ENCODE measurements around a stretch of chr1.

DNA sequence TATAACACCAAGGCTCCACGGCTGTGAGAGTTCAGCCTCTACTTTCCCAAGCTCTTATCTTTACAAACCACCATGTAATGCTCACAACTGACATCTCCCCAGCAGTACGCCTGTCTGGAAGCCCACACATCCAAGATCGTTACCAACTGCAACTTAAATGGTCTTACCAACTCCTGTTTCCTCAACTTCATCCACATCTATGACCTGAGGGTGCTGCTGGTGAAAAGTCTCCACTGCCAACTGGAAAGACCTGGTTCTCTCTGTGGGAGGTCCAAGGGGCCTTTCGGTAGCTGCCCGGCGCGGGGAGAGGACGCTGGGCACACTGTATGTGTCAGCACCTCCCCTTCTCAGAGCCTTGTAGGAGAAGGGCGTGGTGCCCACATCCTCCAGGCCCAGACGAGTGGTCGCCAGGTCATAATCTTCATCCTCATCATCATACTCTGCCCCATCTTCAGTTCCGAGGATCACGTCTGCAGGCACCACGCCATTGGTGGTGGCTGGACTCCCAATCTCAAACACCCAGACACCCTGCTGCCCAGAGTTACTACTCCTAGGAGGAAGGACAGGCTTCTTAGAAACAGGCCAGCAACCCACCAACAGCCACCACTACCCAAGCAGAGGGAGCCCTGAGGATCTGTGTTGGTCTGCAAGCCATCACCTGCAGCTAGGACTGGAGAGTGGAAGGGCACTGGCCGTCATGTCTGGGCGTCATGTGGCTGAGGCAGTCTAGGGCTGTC lies 23.0 kb downstream of the NID1 start:
- RAMPAGE, long total RNA: no peak
- RRBS, 2 experiments: no CpG with 5 or more reads among the region's 16 CpGs
CAGE:
- cytosol, long polyA minus RNA: no peak
- cytosol, long polyA plus RNA: no peak
- long polyA plus RNA: no peak
- nucleolus, long total RNA: no peak
- nucleus, long polyA plus RNA: no peak
- nucleus, long total RNA: no peak

- RAMPAGE, long total RNA: no peak
- RRBS, 2 experiments: no CpG with 5 or more reads among the region's 9 CpGs
CAGE:
- cytosol, long polyA minus RNA: no peak
- cytosol, long polyA plus RNA: no peak
- long polyA plus RNA: no peak
- nucleolus, long total RNA: no peak
- nucleus, long polyA plus RNA: no peak
- nucleus, long total RNA: no peak
Measured at GRCh38 chr1:236091582-236092165, 26.8 kb upstream of the NID1 start.

- RAMPAGE, long total RNA: no peak
- RRBS, 2 experiments: no CpG with 5 or more reads among the region's 17 CpGs
CAGE:
- cytosol, long polyA minus RNA: no peak
- cytosol, long polyA plus RNA: no peak
- long polyA plus RNA: no peak
- nucleolus, long total RNA: no peak
- nucleus, long polyA plus RNA: no peak
- nucleus, long total RNA: no peak
Measured at GRCh38 chr1:236120546-236121393, 21.6 kb upstream of the GPR137B start.

- RAMPAGE, long total RNA: no peak
- RRBS, 2 experiments: no CpG with 5 or more reads among the region's 5 CpGs
CAGE:
- cytosol, long polyA minus RNA: no peak
- cytosol, long polyA plus RNA: no peak
- long polyA plus RNA: no peak
- nucleolus, long total RNA: no peak
- nucleus, long polyA plus RNA: no peak
- nucleus, long total RNA: no peak
Measured at GRCh38 chr1:236309993-236310442, 28.3 kb upstream of the ERO1B start.

DNA sequence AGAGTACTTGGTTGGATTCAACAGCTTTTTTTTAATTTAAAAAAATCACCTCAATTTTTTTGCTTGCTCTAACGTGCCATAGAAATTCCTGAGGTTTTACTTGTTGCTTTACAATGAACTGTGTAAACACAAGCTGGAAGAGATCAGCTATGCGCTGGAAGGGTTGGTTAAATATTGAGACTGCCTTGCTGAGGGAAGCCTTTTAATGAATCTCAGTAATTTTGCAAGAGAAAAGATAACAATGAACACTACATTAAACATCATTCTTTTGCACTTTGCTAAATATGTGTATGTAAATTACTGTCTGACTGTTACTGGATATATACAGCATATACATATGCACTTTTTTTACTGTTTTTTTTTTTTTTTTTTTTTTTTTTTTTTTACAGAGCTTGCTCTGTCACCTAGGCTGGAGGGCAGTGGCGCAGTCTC lies 6.5 kb upstream of the LGALS8 start:
- RAMPAGE, long total RNA: no peak
- RRBS, 2 experiments: no CpG with 5 or more reads among the region's 3 CpGs
CAGE:
- cytosol, long polyA minus RNA: no peak
- cytosol, long polyA plus RNA: no peak
- long polyA plus RNA: no peak
- nucleolus, long total RNA: no peak
- nucleus, long polyA plus RNA: no peak
- nucleus, long total RNA: no peak

DNA sequence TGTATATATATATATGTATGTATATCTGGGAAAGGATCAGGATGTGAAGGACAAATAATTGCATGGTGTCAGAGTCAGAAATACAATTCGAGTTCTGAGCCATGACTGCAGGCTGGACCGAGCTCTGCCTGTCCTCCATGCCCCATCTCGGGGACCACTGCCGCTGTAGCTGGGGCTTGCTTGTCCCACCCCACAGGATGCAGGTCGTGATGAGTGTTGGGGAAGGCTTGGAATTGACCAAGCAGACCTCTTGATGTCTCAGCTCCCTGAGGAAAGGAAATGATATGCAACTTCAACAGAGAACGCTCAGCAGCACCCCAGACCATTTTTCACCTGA lies 23.0 kb downstream of the ACTN2 start:
- RAMPAGE, long total RNA: no peak
- RRBS, 2 experiments: no CpG with 5 or more reads among the region's 6 CpGs
CAGE:
- cytosol, long polyA minus RNA: no peak
- cytosol, long polyA plus RNA: no peak
- long polyA plus RNA: no peak
- nucleolus, long total RNA: no peak
- nucleus, long polyA plus RNA: no peak
- nucleus, long total RNA: no peak

DNA sequence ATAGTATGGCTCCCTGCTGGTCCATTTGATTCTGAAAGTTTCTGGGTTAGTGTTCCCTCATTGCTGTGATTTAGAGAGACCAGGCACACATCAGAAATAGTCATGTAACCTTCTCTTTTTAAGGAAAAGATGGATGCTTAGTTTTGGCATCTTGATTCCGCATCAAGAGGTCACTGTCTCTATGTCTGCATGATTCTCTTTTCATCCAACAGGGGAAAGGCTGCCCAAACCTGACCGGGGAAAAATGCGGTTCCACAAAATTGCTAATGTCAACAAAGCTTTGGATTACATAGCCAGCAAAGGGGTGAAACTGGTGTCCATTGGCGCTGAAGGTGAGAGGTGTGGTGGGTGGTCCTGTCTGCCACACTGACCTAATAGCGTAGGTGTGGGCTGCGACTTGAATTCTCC lies 32.4 kb downstream of the ACTN2 start:
- RAMPAGE, long total RNA: no peak
- RRBS, 2 experiments: no CpG with 5 or more reads among the region's 6 CpGs
CAGE:
- cytosol, long polyA minus RNA: no peak
- cytosol, long polyA plus RNA: no peak
- long polyA plus RNA: no peak
- nucleolus, long total RNA: no peak
- nucleus, long polyA plus RNA: no peak
- nucleus, long total RNA: no peak

- RAMPAGE, long total RNA: no peak
- RRBS, 2 experiments: no CpG with 5 or more reads among the region's 15 CpGs
CAGE:
- cytosol, long polyA minus RNA: no peak
- cytosol, long polyA plus RNA: no peak
- long polyA plus RNA: no peak
- nucleolus, long total RNA: no peak
- nucleus, long polyA plus RNA: no peak
- nucleus, long total RNA: no peak
Measured at GRCh38 chr1:236736944-236737300, 50.6 kb downstream of the ACTN2 start.

GRCh38 chr1:236747489-236748036 lies 47.5 kb upstream of the MTR start:
- RAMPAGE, long total RNA: no peak
- RRBS, 2 experiments: no CpG with 5 or more reads among the region's 7 CpGs
CAGE:
- cytosol, long polyA minus RNA: no peak
- cytosol, long polyA plus RNA: no peak
- long polyA plus RNA: no peak
- nucleolus, long total RNA: no peak
- nucleus, long polyA plus RNA: no peak
- nucleus, long total RNA: no peak

DNA sequence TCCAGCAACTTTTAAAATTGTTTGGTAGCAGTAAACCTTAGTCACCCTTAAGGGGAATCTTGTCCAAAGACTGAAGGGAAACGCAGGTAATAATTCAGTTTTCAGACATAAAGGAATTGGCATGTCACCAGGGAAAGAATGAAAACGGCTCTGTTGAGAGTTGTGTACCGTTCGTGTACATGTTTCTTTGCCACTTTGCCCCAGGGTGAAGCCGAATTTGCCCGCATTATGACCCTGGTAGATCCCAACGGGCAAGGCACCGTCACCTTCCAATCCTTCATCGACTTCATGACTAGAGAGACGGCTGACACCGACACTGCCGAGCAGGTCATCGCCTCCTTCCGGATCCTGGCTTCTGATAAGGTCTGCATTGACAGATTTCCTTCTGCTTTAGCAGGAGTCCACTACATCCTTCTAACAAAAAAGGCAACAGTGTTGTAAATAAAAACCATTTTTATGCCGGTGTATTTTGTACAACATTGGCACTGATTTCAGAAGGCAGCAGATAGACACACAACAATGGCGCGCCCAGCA lies 34.2 kb upstream of the MTR start:
- RAMPAGE, long total RNA: no peak
- RRBS, 2 experiments: 100% methylated on average over 2 of the region's 17 CpGs; no CpG with 5 or more reads in 1 of the 2 experiments
CAGE:
- cytosol, long polyA minus RNA: no peak
- cytosol, long polyA plus RNA: no peak
- long polyA plus RNA: no peak
- nucleolus, long total RNA: no peak
- nucleus, long polyA plus RNA: no peak
- nucleus, long total RNA: no peak

GRCh38 chr1:236838180-236838762 lies 43.2 kb downstream of the MTR start:
- RAMPAGE, long total RNA: no peak
- RRBS, 2 experiments: no CpG with 5 or more reads among the region's 3 CpGs
CAGE:
- cytosol, long polyA minus RNA: no peak
- cytosol, long polyA plus RNA: no peak
- long polyA plus RNA: no peak
- nucleolus, long total RNA: no peak
- nucleus, long polyA plus RNA: no peak
- nucleus, long total RNA: no peak

GRCh38 chr1:236840024-236840687 lies 45.1 kb downstream of the MTR start:
- RAMPAGE, long total RNA: no peak
- RRBS, 2 experiments: no CpG with 5 or more reads among the region's 5 CpGs
CAGE:
- cytosol, long polyA minus RNA: no peak
- cytosol, long polyA plus RNA: no peak
- long polyA plus RNA: no peak
- nucleolus, long total RNA: no peak
- nucleus, long polyA plus RNA: no peak
- nucleus, long total RNA: no peak

DNA sequence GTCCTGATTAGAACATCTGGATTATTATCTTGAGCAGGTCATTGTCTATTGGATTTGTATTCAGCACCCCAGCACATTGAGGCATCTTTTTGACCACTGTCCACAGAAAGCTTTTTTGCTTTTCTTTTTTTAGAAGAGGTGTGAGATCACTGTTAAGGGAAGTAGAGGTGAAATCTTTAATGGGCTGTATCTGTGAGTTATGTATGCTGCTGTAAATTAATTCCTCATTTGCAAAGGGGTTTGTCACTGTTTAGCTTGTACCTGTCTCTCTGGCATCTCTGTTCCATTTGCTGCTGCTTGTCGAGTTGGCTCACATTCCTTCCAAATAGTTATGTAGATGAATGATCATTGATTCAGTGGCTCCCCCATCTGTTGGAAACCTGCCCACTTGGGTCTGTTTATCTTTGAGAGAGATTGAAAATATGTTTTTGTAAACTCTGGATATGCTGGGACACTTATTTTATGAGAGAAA lies 3.2 kb downstream of the RYR2 start:
- RAMPAGE, long total RNA: no peak
- RRBS, 2 experiments: no CpG with 5 or more reads among the region's 1 CpG
CAGE:
- cytosol, long polyA minus RNA: no peak
- cytosol, long polyA plus RNA: no peak
- long polyA plus RNA: no peak
- nucleolus, long total RNA: no peak
- nucleus, long polyA plus RNA: no peak
- nucleus, long total RNA: no peak

GRCh38 chr1:237716783-237717365 lies 173.8 kb downstream of the ZP4 start:
- RAMPAGE, long total RNA: no peak
- RRBS, 2 experiments: no CpG with 5 or more reads among the region's 5 CpGs
CAGE:
- cytosol, long polyA minus RNA: no peak
- cytosol, long polyA plus RNA: no peak
- long polyA plus RNA: no peak
- nucleolus, long total RNA: no peak
- nucleus, long polyA plus RNA: no peak
- nucleus, long total RNA: no peak

- RAMPAGE, long total RNA: no peak
- RRBS, 2 experiments: no CpG with 5 or more reads among the region's 5 CpGs
CAGE:
- cytosol, long polyA minus RNA: no peak
- cytosol, long polyA plus RNA: no peak
- long polyA plus RNA: no peak
- nucleolus, long total RNA: no peak
- nucleus, long polyA plus RNA: no peak
- nucleus, long total RNA: no peak
Measured at GRCh38 chr1:237799782-237800137, 91.0 kb downstream of the ZP4 start.

DNA sequence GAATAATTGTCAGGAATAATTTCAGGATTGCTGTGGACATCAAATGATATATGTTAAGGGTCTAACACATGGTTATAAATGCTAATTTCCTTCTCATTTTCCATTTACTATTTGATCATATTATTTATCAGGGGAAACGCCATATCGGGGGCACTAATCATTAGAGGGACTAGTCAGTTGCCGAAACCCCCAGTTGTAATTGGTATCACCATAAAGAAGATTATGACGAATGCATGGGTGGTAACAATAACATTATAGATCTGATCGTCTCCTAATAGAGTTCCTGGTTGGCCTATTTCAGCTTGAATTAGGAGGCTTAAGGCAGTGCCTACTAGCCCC lies 49.9 kb upstream of the ZP4 start:
- RAMPAGE, long total RNA: no peak
- RRBS, 2 experiments: no CpG with 5 or more reads among the region's 5 CpGs
CAGE:
- cytosol, long polyA minus RNA: no peak
- cytosol, long polyA plus RNA: no peak
- long polyA plus RNA: no peak
- nucleolus, long total RNA: no peak
- nucleus, long polyA plus RNA: no peak
- nucleus, long total RNA: no peak

DNA sequence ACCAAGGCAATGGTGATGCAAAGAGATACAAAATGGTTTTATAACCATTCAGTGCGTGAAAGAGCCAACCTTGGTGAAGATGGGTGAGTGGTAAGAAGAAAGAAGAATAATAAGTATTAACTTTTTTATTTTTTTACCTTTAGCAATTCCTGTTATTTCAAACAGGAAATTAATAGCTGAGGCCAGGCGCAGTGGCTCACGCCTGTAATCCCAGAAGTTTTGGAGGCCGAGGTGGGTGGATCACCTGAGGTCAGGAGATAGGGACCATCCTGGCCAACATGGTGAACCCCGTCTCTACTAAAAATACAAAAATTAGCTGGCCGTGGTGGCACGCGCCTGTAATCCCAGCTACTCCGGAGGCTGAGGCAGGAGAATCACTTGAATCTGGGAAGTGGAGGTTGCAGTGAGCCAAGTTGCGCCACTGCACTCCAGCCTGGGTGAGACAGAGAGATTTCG lies 126.0 kb upstream of the ZP4 start:
- RAMPAGE, long total RNA: no peak
- RRBS, 2 experiments: no CpG with 5 or more reads among the region's 11 CpGs
CAGE:
- cytosol, long polyA minus RNA: no peak
- cytosol, long polyA plus RNA: no peak
- long polyA plus RNA: no peak
- nucleolus, long total RNA: no peak
- nucleus, long polyA plus RNA: no peak
- nucleus, long total RNA: no peak

DNA sequence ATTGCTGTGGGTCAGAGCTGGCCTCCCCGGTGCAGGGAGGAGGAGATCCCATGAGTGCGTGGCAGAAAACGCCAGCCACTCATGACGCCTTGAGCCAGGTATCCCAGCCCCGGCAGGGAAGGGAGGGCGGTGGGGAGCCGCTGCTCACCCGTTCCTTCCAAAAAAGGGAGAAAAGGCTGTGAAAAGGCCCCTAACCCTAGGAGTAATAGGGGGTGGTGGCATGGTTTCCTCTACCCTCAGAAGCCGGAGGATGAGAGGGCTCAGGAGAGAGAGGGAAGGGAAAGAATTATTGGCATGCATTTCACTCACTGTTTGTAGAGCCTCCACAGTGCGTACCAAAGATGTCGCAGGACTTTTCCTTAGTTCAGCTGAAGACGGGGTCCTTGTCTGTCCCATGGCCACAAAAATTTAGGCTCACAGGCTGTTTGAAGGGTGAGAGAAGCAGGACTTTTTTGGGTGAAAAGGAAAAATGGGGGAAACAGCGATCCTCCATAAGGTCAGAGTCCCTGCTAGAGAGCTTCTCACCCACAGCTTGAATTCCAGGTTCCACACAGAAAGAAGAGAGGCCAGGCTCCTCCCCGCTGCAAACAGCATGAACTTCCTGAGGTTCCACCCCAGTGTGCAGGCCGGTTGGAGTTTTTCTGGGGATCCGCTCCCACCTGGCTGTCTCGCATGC lies 594.9 kb upstream of the ZP4 start:
- RAMPAGE, long total RNA: no peak
- RRBS, 2 experiments: 51 to 65% methylated on average over 4 of the region's 17 CpGs
CAGE:
- cytosol, long polyA minus RNA: no peak
- cytosol, long polyA plus RNA: no peak
- long polyA plus RNA: no peak
- nucleolus, long total RNA: no peak
- nucleus, long polyA plus RNA: no peak
- nucleus, long total RNA: no peak

DNA sequence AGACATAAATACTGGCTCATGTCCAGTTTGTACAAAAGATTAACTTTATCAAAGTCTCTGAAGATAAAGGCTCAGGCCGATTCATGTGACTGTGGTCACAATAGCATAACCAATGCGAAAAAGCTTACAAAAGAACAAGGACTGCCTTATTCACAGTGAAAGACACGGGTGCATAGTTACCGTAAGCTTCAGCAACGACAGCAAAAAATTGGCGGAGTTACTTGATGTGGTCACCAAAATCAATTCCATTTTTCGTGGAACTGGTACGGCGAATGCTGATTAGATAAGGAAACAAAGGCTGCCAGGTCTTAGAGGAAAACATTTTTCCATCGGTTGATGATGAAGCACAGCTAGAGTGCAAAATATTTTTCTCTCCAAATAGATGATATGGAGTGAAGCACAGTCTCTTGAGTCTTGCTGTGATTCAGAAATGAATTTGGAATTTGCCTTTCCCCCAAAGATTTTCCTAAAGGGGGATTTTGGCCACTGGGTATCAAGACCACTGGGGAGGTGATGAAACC lies 173.4 kb upstream of the CHRM3 start:
- RAMPAGE, long total RNA: no peak
- RRBS, 2 experiments: no CpG with 5 or more reads among the region's 10 CpGs
CAGE:
- cytosol, long polyA minus RNA: no peak
- cytosol, long polyA plus RNA: no peak
- long polyA plus RNA: no peak
- nucleolus, long total RNA: no peak
- nucleus, long polyA plus RNA: no peak
- nucleus, long total RNA: no peak

GRCh38 chr1:239353391-239353872 lies 32.9 kb upstream of the CHRM3 start:
- RAMPAGE, long total RNA: no peak
- RRBS, 2 experiments: no CpG with 5 or more reads among the region's 4 CpGs
CAGE:
- cytosol, long polyA minus RNA: no peak
- cytosol, long polyA plus RNA: no peak
- long polyA plus RNA: no peak
- nucleolus, long total RNA: no peak
- nucleus, long polyA plus RNA: no peak
- nucleus, long total RNA: no peak